Tibial nerve (tissue), 3 donors: ENCODE measurements around the gene AKAP1.

- PRO-cap = no peak
- RAMPAGE, long total RNA, 3 experiments = no peak in any of the 3 experiments
Observed at GRCh38 chr17:50887768-50888147, 21.6 kb upstream of the TOB1 start.

DNA sequence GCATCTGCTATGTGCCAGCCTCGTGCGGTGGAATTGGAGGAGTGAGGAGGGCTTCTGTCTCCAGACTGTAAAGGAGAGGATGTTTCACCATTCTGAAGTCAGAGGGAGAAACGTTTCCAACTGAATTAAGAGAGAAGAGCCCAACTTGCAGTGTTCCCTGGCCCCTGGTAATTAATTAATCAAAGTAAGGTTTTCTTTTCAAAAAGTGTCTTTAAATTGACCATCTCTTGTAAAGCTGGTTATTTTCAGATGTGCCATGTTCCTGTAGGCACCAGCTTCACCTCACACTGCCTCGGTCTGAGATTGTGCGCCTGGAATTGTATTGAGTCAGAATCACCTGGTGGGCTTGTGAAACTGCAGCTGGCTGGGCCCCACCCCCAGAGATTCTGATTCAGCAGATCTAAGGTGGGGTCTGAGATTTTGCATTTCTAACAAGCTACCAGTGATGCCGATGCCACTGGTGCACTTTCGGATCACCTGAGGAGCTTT is 59.0 kb upstream of the TOB1 start:
- PRO-cap = no peak
- RAMPAGE, long total RNA, 3 experiments = no peak in any of the 3 experiments

DNA sequence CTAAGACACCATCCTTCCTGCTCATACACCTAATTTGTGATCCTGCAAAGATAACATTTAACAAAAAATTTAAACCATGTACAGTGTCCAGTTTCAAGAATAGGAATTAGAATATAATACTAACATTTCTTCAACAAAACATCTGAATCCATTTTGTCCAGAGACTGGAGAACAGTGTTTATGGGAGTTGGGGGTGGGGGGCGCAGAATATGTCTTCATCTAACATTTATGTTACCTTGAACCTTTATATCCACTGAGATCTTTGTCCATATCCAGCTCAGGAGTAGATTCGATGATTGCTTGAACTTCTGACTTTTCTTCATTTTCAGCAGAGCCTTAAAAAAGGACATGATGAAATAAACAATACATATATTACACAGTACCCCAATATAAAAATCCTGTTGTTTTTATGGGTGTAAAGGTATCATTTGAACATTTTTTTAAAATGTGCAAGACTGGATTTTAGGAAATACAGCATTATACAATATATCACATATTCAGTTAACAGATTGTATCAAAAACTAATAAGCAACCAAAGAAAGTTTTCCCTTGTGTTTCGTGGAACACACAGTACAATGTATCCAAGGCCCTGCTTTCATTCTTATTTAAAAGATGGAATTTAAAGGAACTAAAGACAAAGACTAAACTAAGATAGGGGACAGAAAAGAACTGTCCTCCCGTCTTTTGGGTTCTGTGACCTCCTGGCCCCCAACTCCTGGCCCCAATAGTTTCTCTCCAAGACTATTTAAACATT is 100.6 kb downstream of the SPAG9 start:
- PRO-cap = no peak
- RAMPAGE, long total RNA, 3 experiments = no peak in any of the 3 experiments

DNA sequence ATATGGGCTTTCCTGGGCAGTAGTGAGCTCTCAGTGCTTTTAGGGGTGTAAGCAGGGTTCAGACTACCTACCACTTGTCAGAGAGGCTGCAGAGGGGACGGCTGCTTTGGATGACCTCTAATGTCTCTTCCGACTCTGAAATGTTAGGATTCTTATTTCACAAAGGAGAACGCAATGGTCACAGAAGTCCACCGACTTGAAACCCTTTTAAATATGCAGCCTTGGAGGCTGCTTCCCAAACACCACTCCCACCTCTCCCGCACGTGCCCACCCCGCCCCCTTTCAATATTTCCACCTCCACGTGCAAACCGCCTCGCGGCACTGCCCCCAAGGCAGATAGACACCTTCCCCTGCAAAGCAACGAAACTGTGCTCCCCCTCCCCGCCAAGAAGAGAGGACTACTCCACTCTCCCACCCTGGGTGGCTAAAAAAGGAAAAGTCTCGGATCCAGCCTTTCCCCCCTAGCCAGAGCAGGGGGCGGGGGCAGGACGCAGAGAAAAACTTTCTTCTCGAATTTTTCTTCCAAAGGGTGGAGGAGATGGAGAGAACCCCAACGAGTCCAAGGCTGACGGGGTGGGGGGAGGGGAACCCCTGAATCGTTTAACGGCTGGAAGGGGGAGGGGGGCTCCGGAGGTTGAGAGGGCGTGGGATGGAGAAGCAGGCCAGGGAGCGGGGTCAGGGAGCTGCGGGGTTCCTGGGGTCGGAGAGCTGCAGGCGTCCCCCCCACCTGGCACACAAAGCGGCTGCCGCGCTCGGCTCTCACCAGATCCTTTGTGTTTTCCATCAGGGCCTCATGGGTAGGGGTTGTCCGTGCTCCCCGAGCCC is 565 bp downstream of the MBTD1 start:
- PRO-cap = no peak
- RAMPAGE, long total RNA, 3 experiments = no peak in any of the 3 experiments

GRCh38 chr17:51435102-51435599 is 174.8 kb downstream of the UTP18 start:
- PRO-cap = no peak
- RAMPAGE, long total RNA, 3 experiments = no peak in any of the 3 experiments

GRCh38 chr17:51435600-51435972 is 175.2 kb downstream of the UTP18 start:
- PRO-cap = no peak
- RAMPAGE, long total RNA, 3 experiments = no peak in any of the 3 experiments

GRCh38 chr17:54899501-54900240 is 981 bp upstream of the TOM1L1 start:
- PRO-cap = no peak
- RAMPAGE, long total RNA, 3 experiments = no peak in any of the 3 experiments

DNA sequence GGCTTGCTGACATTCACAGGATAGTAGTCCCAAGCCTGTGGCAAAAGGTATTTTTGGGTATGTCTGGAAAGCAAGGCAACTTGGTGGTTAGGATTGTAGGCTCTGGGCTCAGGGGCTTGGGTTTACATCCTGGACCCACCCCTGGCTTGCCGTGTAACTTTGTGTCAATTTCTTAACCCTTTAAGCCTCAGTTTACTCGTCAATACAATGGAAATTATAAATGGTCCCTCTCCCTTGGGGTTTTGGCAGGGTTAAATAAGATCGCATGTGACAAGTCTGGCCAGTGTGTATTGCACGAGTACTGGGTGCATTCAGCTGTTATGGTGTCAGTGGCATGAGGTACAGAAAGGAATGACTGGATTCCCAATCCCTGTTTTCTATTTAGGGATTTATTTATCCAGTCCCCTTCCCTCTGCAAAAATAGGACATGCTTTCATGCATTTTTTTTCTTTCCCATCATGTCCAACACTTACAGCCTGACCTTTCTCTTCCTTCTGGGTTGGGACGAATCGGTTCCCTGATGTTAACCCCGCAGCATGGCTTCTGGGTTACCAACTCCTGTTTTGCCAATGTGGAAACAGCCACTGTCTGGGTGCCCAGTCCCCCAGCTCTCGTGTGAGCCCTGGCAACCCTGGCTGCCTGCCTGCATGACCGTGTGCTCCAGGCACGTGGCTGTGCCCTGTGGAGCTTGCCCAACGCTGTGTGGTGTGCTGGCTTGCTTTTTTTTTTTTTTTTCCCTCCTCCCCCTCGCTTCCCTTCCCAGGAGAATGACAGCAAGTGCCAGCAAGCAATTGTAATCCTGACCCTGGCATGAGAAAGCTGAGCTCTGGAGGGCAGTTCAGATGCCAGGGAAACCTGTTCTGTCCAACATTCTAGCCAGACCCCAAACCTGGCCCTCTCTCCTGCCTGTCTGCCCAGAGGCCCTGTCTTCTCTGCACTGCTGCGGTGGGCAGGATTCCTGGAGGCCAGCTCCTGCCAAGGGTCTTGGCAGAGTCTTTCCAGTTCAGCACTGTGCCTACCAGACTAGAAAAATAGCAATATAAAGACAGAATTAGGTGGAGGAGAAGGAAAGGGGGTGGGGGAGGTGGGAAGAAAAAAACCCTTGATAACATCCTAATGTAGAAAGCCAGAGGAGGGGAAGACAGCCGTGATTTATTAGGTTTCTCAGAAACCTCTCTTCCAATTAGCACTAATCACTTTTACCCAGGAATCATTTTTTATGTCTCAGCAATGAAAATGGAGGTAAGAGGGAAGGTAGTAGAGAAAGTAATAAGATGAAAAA is 8.7 kb downstream of the HLF start:
- PRO-cap = bidirectional peak, plus-strand start at position 813 of the sequence, minus-strand start at position 613 of the sequence
- RAMPAGE, long total RNA, 3 experiments = no peak in any of the 3 experiments

DNA sequence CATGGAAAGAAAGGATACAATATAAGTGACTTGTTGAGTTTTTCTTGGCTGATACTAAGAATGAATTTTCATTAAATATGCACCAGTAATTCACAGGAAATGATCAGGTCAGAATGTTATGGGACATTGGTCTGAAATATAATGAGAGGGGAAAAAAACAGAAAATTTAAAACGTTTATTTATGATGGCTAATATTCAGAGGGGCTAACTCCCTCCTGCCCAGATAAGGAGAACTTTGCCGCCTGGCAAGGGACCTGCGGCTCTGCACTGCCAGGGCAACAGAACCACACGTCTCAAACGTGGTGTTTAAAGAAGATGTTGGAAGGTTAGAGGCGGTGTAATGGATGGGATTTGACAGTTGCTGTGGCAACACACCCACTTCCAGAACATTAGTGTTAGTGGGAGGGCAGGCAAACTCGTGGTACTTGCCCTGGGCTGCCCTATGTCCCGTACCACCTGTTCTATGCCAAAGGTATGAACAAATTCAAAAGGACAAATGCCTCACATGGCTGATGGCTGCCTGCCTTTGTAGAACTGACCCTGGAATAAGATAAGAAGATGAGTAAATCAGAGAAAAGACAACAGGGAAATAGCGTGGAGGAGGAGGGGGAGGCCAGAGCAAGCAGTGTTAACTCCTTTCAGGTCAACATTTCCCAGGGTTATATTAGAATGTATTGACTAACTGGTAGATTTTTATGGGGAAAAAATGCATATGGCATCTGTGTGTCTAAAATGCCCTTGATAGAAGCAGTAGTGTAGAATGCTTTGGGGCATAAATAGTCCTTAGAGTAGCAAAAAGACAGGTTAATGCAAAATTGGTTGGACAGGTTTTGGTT is 30.7 kb downstream of the HLF start:
- PRO-cap = no peak
- RAMPAGE, long total RNA, 3 experiments = no peak in any of the 3 experiments

GRCh38 chr17:55443245-55443838 is 21.7 kb upstream of the MMD start:
- PRO-cap = no peak
- RAMPAGE, long total RNA, 3 experiments = no peak in any of the 3 experiments

GRCh38 chr17:55531219-55531937 is 109.7 kb upstream of the MMD start:
- PRO-cap = no peak
- RAMPAGE, long total RNA, 3 experiments = no peak in any of the 3 experiments

- PRO-cap = no peak
- RAMPAGE, long total RNA, 3 experiments = no peak in any of the 3 experiments
Observed at GRCh38 chr17:56597357-56597946, 4.0 kb downstream of the NOG start.

GRCh38 chr17:56599026-56599534 is 5.6 kb downstream of the NOG start:
- PRO-cap = no peak
- RAMPAGE, long total RNA, 3 experiments = no peak in any of the 3 experiments

- PRO-cap = no peak
- RAMPAGE, long total RNA, 3 experiments = no peak in any of the 3 experiments
Observed at GRCh38 chr17:56779725-56780851, 53.6 kb downstream of the C17orf67 start.

DNA sequence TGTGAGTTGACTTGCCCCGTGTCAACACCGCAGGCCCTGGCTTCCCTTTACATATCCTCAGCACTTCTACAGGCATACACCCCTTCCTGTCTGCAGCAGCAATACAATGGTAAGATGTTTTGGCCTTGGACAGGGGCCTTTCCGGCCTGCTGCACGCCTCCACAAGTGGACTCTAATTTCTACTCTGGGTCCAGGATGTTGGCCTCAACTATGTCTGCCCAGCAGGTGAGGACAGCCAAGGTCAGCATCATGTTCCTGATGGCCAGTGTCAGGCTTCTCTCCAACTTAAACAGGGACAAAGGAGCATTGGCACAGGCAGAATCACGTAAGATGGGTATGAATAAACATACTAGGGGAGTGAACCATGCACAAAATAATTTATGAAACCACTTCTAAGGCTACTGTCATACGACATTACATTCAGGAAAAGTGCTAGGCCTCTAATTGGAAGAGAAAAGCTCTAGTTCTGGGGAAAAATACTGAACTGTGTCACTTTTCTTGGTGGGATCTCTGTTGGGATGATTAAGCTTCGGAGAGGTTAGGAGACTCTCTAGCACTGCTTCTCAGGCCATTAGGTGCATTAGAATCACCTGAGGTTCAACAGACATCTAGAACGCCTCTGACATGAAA is 10.9 kb downstream of the C17orf67 start:
- PRO-cap = no peak
- RAMPAGE, long total RNA, 3 experiments = no peak in any of the 3 experiments

DNA sequence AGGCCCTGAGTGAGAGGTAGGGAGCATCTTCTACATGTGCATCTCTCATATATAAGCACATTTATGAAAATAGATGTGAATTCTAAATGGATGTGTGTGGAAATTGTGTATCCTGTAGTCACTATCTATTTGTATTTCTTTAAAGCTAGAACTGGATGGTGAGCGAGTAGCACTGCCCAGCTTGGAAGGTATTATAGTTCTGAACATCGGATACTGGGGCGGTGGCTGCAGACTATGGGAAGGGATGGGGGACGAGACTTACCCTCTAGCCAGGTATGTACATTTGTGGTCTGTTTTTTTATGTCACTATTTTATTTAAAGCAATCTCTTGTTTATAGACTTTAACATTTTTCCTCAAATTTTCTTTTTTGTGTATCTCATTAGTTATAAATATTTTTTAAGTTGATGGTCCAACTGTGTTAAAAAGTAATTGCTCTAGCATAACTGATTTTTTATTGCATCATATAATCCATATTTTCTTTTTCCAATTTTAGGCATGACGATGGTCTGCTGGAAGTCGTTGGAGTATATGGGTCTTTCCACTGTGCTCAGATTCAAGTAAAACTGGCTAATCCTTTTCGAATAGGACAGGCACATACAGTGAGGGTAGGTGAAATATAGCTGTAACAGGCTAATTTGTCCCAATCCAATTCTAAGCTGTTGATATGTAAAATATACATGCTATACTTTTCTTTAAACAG is 27.8 kb downstream of the DGKE start:
- PRO-cap = no peak
- RAMPAGE, long total RNA, 3 experiments = no peak in any of the 3 experiments

- PRO-cap = no peak
- RAMPAGE, long total RNA, 3 experiments = no peak in any of the 3 experiments
Observed at GRCh38 chr17:56906013-56906574, 7.8 kb downstream of the TRIM25 start.

- PRO-cap = no peak
- RAMPAGE, long total RNA, 3 experiments = no peak in any of the 3 experiments
Observed at GRCh38 chr17:56950650-56951089, 10.2 kb downstream of the COIL start.

DNA sequence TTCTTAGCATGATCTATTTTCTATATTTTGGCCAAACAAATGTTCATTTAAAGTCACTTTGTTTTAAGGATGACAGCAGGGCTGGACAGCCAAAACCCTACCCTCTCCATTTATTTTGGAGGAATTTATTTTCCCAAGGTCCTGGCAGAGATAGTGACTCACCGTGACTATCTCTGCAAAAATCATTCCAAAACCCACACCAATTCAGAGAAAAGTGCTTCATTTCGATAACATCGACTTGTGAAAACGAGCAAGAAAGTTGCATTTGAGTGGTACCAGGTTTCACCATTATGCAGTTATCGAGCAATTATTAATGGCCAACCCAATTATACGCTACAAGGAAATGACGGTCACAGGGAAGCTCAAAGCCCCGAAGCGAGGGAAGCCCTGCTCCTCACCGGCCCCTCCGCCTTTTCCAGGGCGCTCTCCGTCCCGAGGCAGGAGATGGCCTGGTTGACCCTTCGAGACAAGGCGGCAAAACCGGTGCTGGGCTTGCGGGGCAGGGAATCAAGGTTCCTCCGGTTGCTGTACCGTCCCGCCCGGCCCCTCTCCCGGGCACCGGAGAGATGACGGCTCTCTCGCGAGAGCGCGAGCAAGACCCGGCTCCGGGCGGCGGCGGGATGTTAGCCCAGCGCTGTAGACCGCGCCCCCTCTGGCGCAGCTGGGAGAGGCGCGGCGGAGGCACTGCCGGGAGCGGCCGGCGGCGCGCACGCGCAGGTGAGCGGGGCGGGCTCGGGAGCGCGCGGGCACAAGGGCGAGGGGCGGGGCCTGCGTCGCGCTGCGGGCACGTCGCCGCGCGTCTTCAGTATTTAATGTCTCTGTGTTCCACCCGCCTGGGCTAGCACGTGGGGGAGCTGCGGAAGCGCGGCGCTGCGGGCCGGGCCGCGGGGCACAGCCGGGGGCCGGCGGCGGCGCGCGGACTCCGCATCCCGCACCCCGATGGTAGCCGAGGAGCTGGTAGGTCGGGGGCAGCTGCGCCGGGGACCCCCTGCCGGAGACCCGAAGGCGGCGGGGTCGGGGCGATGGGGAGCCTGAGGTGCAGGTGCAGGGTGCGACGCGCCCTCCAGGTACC is at the start of gene AKAP1:
TSS of gene AKAP1 (plus strand) at position 805 of the 1,072 bp plus-strand sequence.
- PRO-cap = bidirectional peak, plus-strand start at position 836 of the sequence, minus-strand start at position 550 of the sequence
- RAMPAGE, long total RNA, 3 experiments = start-site peak on the plus strand in 2 of 3 experiments, centred at positions 664 to 899 of the sequence, 8 to 11 reads per replicate; start-site peak on the minus strand in 2 of 3 experiments, centred at positions 566 to 567 of the sequence, 26 to 51 reads per replicate

DNA sequence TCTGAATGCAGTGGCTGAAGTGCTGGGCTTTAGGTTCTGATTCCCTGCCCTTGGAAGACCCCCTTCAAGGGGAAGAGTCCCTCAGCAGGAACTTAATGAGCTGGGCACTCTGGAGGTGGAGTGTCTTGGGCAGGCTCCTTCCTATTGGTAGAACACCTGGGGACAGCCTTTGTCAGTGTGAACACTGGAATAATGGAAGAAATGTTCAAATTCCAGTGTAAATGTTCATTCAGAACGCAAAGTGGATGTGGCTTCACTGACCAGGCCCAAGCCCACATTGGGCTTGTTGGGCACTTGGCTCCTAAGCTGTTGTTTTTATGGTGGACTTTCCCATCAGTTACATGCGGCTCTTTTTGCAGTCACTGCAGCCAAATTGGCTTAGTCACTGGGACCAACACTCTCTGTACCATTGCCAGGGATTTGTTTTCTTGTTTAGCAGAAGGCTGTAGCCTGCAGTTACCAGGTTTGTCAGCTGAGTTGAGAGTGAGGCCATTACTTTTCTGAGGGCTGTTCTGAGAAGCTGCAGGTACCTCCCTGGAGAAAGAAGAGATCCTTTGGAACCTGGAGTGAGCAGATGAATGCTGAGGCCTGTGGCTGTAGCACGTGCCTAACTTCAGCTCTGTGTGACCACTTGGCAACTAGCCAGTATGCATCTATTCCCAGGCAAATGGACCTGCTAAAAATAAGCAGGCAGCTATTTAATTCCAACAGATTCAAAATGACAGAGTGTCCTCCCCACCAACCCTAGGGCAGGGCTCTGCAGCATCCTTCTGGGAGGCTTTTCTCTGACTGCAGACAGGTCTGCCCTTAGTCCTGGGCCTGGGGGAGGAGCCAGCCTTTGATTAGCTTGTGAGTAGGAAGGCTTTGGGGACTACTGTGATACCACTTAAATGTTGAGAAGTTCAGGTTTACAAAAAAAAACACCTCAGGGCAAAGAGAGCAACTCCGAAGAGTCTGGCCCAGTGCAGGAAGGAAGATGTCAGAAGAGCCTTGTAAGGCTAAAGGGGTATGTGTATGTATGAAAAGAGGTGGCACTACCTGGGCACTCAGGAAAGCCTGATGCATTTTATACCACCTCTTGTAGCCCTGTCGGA is 12.9 kb downstream of the AKAP1 start:
- PRO-cap = unidirectional peak, minus-strand start at position 288 of the sequence
- RAMPAGE, long total RNA, 3 experiments = no peak in any of the 3 experiments